ENCODE results near the gene SDK2.

GRCh38 chr17:73000189-73000855 lies 92.2 kb downstream of the SLC39A11 start:
- PRO-cap, result no peak
- RRBS, 2 experiments, result no CpG with 5 or more reads among the region's 2 CpGs

- PRO-cap, result no peak
- RRBS, 2 experiments, result no CpG with 5 or more reads among the region's 7 CpGs
Measured at GRCh38 chr17:73278162-73278819, 16.6 kb upstream of the CPSF4L start.

GRCh38 chr17:73288334-73289491 lies 23.1 kb downstream of the CDC42EP4 start:
- PRO-cap, result no peak
- RRBS, 2 experiments, result no CpG with 5 or more reads among the region's 27 CpGs

- PRO-cap, result no peak
- RRBS, 2 experiments, result no CpG with 5 or more reads among the region's 7 CpGs
Measured at GRCh38 chr17:73310412-73310605, 1.5 kb downstream of the CDC42EP4 start.

DNA sequence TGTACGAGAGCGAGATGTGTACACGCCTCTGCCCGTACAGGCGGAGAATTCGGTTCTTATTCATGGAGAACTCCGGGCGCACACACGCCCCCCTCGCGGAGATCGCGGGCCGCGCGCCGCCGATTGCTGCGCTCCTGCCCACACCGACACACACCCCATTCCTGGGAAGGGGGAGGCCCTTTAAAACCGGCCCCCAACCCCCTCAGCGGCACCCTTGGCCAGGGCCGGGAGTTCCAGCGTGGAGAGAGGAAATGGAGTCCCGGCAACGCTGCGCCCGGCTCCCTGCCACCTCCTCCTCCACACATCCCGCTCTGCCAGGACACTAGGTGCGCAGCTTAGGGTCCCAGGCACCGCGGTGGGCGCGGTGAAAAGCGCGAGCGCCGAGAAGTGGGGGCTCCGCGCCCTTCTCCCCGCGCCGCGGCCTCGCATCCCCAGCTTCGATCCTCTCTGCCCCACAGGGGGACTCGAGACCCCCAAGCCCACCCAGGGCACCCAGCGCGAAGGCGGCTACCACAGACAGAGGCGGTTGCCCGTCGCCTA lies 379 bp downstream of the CDC42EP4 start:
- PRO-cap, result unidirectional peak, minus-strand start at position 253 of the sequence
- RRBS, 2 experiments, result 2 to 4% methylated on average over 3 to 13 of the region's 53 CpGs

DNA sequence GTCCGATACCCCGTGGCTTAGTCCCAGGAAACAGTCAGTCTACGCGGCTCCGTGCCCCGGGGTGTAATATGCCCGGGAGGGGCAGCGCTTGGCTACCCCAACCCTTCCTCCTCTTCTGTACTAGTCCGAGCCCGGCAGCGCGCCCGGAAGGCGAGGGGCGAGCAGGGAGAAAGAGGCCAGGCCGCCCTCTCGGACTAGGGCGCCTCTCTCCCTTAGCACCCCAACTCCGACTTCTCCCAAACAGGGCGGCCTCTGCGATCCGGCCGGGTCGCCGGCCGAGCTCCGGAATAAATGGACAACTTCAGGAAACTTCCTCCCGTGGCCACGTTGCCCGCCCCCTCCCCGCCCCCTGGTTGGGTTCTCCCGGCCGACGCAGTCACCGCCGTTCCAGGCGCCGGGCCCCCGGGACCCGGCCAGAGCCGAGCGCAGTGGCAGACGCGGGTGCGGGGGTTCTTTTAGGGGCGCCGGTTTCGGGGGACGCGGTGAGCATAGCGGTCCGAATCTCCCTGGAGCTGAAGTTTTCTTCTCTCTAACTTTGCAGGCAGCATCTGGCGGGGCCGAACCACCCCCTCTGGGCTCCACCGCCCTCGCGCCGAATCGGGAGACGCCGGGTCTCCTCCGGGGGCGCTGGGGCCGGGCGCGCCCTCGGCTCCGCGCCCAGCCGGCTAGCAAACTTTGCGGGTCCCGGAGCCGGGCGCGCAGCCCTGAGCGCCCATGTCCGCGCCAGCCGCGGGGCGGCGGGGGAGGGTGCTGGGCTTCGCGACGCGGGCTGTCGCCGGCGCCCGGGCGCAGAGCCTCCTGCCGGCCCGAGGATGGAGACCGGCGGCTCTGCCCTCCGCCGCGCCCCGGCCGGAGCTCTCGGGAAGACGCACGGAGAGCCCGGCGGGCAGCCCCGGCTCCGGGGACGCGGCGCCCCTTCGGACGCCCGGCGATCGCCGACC lies at the start of gene SDK2:
Gene SDK2 (minus strand): TSS at position 289 of the 941 bp plus-strand sequence.
- PRO-cap, result bidirectional peak, plus-strand start at position 239 of the sequence, minus-strand start at position 242 of the sequence; unidirectional peak, minus-strand start at position 289 of the sequence
- RRBS, 2 experiments, result under 1 to 2% methylated on average over 29 to 30 of the region's 116 CpGs

DNA sequence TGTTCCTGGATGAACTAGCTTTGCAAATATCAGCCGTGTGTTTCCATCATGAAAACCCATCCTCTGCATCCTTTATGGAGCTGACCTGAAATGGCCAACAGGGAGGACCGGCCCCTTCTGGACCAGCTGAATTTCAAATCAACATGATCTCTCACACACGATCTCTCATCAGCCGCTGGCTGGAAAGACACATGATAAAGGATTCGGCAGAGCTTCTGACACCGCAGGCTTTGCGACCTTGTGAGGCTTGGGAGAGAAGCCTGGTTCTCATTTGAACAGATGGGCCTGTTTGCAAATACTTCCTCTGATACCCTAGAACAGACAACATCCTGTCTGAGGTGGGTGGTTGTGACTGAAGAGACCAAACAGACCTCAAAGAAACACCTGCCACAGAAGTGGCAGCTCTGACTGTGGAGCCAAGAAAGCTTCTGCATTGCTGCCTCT lies 77.9 kb upstream of the SDK2 start:
- PRO-cap, result no peak
- RRBS, 2 experiments, result no CpG with 5 or more reads among the region's 7 CpGs

DNA sequence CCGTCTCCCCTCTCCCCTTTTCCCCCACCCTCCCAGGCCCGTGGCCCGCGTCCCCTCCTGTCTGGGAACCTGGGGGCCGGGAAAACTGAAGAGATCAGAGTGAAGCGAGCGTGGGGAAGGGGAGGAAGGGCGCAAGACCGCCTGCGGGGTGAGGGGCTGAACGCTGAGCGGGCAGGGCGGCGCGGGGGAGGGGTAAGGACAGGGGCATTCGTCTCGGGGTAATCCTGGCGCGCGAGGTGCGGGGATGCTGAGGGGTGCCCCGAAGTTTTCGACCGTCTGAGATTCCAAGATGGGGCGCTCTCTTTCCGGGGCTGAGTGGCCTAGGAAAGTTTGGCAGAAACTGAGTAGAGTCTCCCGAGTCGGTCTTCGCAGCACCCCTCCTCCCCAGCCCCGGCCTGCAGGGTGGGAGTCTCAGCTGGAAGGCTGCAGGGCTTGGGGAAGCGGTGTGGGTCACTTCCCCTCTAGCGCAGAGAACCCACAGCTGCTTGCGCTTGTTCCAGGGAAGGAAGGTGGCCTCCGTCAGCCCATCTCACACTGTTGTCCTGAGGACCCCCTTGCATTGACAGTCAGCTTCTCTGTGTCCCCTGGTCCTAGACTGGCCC lies 574 bp downstream of the TTYH2 start:
- PRO-cap, result no peak
- RRBS, 2 experiments, result 5 to 6% methylated on average over 4 of the region's 34 CpGs

DNA sequence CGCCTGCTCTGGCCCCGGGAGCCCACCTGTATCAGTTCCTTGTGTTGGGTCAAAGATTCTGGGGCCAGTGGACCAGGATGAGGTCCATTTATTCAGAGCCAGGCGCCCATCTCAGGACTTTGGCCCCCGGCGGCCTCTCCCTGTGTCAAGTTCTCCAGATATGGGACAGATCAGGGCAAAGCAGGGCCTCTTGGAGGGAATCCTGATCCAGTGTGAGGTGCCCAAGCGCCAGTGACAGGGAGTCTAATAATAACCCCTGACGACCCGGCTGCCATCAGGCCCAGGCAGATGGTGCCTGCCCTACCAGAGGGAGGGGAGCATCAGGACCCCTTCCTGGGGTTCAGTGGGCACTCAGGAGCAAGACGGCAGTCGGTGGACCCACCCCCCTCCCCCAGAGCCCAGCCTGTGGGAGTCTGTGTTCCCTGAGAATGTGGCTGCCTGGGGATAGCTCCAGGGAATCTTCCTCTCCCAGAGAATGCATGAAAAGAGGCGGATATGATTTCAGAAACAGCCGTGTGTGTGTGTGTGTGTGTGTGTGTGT lies 1.4 kb downstream of the TTYH2 start:
- PRO-cap, result no peak
- RRBS, 2 experiments, result 62% methylated on average over 3 of the region's 12 CpGs; no CpG with 5 or more reads in 1 of the 2 experiments

- PRO-cap, result no peak
- RRBS, 2 experiments, result no CpG with 5 or more reads among the region's 11 CpGs
Measured at GRCh38 chr17:74243298-74243863, 30.0 kb downstream of the TTYH2 start.

- PRO-cap, result no peak
- RRBS, 2 experiments, result 22 to 38% methylated on average over 3 to 4 of the region's 20 CpGs
Measured at GRCh38 chr17:74245158-74245777, 28.8 kb upstream of the DNAI2 start.

DNA sequence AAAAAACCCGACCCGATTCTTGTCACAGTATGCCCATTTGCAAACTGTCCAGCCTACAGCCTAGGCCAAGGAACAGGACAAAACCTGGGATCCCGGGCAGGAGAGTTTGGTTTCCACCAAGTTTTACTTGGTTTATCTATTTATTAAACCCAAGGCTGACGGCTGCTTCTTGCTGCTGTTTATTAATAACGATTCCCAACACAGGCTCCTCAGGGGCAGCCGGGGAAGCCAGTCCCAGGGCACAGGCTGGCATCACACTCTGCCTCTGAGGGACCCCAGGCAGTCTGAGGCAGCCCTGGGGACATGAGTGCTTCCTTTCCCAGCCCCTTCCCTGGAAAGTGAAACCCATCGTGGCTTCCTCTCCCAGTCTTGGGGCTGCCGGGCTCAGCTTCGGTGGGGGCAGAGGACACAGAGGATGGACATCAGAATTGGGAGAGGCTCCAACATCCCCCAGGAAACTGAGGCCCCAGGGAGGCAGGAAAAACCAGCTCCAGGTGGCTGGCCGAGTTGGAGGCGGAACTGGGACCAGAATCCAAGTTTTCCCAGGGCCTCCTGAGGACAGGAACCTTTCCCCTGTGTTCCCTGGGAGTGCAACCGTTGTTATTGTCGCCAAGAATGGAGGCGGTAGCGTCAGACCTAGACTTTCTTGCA lies 984 bp upstream of the KIF19 start:
- PRO-cap, result no peak
- RRBS, 2 experiments, result no CpG with 5 or more reads among the region's 15 CpGs

GRCh38 chr17:74373579-74374733 lies 6.7 kb downstream of the GPR142 start:
- PRO-cap, result no peak
- RRBS, 2 experiments, result no CpG with 5 or more reads among the region's 20 CpGs

GRCh38 chr17:74430061-74430389 lies 1.9 kb upstream of the GPRC5C start:
- PRO-cap, result no peak
- RRBS, 2 experiments, result no CpG with 5 or more reads among the region's 9 CpGs

- PRO-cap, result no peak
- RRBS, 2 experiments, result no CpG with 5 or more reads among the region's 3 CpGs
Measured at GRCh38 chr17:74430390-74430517, 1.6 kb upstream of the GPRC5C start.

DNA sequence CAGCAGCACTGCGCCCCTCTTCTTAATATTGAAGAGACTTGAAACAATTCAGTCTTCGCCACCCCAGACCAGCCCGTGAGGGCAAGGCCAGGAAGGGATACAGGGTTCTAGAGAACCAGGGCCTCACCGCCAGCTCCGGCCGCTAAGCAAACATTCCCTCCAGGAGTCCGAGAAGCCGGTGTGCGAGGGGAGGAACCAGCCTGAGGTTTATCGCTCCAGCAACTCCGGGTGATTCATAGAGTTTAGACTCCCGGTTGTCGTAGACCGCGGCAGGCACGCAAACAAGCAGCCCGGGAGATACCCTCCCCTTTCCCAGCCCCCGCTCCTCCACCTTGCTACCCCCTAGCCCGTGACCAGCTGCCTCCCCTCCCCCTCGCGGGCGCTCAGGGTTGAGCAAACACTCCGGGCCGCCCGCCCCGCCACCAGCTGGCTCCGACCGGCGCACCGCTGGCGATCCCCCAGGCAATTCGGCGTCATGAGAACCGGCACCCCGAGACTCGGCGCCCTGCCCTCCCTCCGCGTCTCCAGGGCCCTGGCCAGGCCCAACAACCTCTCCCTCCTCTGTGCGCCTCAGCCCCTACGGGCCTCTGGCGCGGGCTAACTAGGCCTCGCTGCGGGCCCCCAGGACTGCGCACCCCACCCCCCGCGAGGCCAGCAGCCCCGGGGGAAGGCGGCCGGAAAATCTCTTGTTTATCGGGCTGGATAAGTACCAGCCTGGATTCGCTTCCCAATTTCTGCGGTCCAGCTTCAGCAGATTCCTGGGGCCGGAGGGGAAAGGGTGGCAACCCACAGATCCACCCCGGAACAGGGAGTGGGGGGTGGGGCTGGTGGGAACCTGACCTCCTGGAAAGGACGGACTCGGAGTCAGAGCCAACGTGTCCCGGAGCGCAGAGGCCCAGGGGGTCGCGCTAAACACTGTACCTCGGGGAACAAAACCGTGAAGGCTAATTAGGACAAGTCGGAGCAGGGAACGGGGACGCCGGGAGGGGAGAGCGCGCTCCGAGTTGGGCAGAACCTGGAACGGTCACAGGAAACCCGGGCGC lies 1.0 kb upstream of the GPRC5C start:
- PRO-cap, result bidirectional peak, plus-strand start at position 153 of the sequence, minus-strand start at position 182 of the sequence; bidirectional peak, plus-strand start at position 867 of the sequence, minus-strand start at position 599 of the sequence
- RRBS, 2 experiments, result 2 to 4% methylated on average over 30 to 43 of the region's 75 CpGs

- PRO-cap, result no peak
- RRBS, 2 experiments, result no CpG with 5 or more reads among the region's 10 CpGs
Measured at GRCh38 chr17:74431561-74431665, 475 bp upstream of the GPRC5C start.

DNA sequence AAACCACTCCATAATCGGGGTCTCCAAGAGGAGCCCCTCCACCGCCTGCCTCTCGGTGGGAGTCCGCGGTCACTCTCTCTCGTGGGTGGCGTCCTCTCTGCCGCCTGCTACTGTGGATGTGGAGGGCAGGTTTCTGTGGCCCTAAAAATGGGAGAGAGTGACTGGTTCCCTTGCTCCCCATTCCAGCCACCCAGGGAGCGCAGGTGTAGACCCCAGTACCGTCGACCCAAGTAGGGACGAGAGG lies 770 bp downstream of the GPRC5C start:
- PRO-cap, result no peak
- RRBS, 2 experiments, result no CpG with 5 or more reads among the region's 12 CpGs

GRCh38 chr17:74439722-74440866 lies 8.2 kb downstream of the GPRC5C start:
- PRO-cap, result no peak
- RRBS, 2 experiments, result 90% methylated on average over 4 of the region's 43 CpGs

GRCh38 chr17:74532057-74532766 lies 937 bp upstream of the CD300LB start:
- PRO-cap, result no peak
- RRBS, 2 experiments, result 73% methylated on average over 3 of the region's 17 CpGs; no CpG with 5 or more reads in 1 of the 2 experiments